ENCODE measurements around the genes ALDH4A1 and IFFO2.

GRCh38 chr1:17570346-17570834 is 30.9 kb downstream of the ARHGEF10L start:
- PRO-cap: no peak

- PRO-cap: no peak
These were observed 36.6 kb downstream of the ARHGEF10L start for GRCh38 chr1:17576008-17576610.

DNA sequence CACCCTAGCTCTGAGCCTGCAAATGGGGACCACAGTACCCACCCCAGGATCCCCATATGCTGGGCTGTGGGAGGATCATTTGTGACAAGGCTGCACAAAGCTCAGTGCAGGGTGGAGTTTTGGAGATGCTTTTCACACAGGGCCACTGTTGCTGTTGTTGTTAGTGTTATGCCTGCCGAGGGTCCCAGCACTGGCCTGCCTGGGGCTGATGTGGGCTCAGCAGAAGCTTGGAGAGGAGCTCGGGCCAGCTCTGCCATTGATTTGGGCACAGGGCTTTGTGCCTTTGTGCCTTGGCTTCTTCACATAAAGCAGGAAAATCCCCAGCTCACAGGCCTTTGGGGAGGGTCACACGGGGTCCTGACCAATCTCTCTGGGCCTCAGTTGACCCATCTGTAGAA is 65.5 kb downstream of the ARHGEF10L start:
- PRO-cap: no peak

DNA sequence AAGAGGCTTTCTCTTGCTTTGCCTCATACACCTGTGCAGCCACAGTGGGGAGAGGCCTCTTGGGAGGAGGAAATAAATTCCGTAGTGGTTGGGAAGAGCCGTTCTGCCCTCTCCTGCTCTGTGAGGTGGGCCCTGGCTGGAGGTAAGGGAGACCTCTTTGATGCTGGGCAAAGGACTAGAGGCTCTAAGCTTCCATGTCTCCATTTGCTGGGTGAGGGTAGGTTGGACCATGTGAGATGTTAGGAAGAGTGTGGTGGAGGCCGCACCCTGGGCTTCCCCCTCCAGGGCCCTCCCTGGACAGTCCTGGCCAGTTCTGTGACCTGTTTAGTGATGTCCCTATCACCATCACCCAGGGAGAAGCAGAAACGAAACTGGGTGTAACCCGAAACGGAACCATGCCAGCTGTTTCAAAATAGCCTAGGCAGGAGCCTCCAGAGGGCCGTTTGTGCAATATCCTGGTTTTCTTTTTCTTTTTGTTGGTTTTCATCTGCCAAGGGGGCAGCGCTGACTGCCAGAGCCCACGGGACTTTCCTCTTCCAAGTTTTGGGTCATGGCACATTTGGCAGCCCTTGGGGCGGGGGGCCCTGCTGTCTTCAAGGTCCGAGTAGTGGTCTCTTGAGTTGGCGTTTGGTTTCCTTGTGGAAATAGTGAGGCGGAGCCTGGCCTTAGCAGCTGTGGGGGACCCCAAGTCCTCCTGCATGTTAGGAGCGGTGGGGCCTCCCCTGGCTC is 90.5 kb downstream of the ARHGEF10L start:
- PRO-cap: no peak

GRCh38 chr1:17633724-17634168 is 94.2 kb downstream of the ARHGEF10L start:
- PRO-cap: no peak

DNA sequence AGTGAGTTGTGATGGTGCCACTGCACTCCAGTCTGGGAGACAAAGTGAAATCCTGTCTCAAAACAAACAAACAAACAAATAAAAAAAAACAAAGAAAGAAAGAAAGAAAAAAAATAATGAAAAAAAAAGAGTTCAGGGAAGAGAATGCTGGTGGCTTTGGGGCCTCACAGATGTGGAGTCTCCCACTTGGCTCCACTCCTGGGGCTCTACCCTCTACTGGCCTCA is 46.7 kb upstream of the ACTL8 start:
- PRO-cap: no peak

- PRO-cap: no peak
These were observed 136.1 kb downstream of the ACTL8 start for GRCh38 chr1:17891104-17891671.

DNA sequence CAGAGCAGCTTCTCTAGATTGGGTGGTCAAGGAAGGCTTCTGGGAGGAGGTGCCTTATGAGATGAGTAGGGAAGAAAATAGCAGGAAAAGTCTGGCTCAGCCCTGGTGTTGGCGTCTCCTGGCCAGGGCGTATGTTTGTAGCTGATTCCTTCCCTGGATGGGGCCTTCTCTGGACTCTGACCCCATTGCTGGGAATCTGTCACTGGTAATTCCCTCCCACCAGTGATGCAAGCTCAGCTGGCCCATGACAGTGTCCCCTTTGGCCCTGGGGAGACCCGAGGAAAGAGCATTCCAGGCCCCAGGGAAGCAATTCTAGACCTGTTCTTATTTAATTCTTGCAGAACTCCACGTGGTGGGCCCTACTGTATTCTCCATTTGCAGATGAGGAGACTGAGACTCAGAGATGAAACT is 20.7 kb downstream of the IGSF21 start:
- PRO-cap: no peak

- PRO-cap: unidirectional peak, minus-strand start at chr1:18639566
These were observed 8.7 kb downstream of the PAX7 start for GRCh38 chr1:18639307-18639729.

- PRO-cap: no peak
These were observed 75.6 kb downstream of the TAS1R2 start for GRCh38 chr1:18783892-18784279.

- PRO-cap: unidirectional peak, minus-strand start at chr1:18902526; unidirectional peak, plus-strand start at chr1:18902999
These were observed at the start of gene ALDH4A1 for GRCh38 chr1:18902274-18903332. Gene ALDH4A1, minus strand, starts transcription at chr1:18902555.

GRCh38 chr1:18953513-18954365 is 2.7 kb downstream of the IFFO2 start:
- PRO-cap: no peak

GRCh38 chr1:18956392-18956766 is at the start of gene IFFO2:
Gene IFFO2, minus strand, starts transcription at chr1:18956676.
- PRO-cap: bidirectional peak, plus-strand start at chr1:18956964, minus-strand start at chr1:18956676

DNA sequence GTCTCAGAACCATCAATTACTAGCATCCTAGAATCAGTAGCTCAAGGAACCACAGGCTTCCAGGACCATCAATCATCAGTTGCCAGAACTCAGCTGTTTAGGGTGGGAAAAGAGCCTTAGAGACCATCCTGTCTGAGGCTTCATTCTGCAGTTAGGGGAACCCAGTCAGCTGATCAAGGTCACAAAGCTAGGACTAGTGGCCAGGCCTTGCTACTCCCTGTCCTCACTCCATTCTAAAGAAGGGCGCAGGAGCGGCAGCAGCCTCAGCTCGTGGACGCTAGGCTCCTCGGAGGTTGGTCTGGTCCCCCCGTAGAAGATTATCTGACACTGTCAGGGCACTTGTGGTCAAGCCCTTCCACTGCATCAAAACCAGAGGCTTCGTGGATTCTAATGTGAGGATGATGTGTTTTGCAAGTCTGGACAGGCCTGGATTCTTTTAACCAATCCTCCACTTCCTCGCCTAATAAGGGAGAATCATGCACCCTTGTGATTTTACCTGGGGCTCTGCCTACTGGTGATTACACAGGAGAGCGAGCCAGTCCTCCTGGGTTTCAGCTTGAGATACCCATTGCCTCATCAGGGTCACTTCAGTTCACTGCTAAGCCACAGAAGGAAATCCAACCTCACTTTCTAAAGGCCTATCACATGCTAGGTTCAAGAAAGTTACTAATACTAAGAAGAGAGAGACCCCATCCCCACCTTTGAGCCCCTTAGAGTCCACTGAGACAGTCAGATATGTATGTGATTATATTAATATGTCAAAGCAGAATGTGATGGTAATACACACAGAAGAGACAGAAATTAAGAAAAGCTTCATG is 41.8 kb upstream of the IFFO2 start:
- PRO-cap: no peak

GRCh38 chr1:19010348-19011645 is 54.3 kb upstream of the IFFO2 start:
- PRO-cap: bidirectional peak, plus-strand start at chr1:19011449, minus-strand start at chr1:19011222

GRCh38 chr1:19055054-19055466 is 98.6 kb upstream of the IFFO2 start:
- PRO-cap: no peak

DNA sequence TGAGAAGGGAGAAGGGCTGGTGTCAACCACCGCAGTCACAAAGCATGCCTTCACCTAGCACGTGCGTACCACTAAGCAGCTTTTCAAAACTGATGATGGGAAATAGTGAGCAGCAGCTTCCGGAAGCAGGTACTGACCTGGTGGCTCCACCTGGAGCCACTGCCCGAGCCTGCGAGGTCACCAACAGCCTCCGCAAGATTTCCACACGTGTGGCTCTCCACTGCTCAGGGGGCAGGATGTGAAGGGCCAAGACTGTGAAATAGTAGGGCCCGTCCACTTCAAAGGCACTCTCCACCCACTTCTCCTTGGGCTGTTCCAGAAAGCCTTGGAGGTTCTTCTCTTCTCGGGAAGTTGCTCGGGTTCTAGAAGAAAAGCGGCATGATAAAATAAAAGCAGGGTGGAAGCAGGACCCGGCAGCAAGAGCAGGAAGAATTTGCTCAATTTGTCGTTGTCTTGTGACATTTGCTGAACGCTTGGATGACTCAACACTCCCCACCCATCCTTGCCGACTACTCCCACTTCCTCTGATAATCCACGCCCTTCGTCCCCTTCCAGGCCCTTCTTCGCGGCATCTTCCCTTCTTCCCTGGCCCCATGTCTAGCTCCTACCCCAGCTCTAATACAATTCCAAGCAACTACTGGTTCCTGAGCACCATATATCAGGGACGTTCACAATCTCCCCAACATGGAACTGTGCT is 124.9 kb upstream of the IFFO2 start:
- PRO-cap: unidirectional peak, minus-strand start at position 228 of the sequence; unidirectional peak, minus-strand start at position 435 of the sequence

- PRO-cap: no peak
These were observed 125.6 kb downstream of the UBR4 start for GRCh38 chr1:19084450-19084945.

DNA sequence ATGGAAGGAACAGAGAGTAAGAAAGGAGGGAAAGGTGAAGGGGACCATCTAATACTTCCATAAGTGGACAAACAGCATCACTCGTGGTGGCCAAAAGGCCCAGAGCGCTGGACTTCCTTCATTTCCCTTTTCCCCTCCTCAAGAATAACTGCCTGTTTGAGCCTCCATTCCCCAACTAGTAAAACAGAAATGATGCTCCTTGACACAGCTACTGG is 111.2 kb downstream of the UBR4 start:
- PRO-cap: no peak

DNA sequence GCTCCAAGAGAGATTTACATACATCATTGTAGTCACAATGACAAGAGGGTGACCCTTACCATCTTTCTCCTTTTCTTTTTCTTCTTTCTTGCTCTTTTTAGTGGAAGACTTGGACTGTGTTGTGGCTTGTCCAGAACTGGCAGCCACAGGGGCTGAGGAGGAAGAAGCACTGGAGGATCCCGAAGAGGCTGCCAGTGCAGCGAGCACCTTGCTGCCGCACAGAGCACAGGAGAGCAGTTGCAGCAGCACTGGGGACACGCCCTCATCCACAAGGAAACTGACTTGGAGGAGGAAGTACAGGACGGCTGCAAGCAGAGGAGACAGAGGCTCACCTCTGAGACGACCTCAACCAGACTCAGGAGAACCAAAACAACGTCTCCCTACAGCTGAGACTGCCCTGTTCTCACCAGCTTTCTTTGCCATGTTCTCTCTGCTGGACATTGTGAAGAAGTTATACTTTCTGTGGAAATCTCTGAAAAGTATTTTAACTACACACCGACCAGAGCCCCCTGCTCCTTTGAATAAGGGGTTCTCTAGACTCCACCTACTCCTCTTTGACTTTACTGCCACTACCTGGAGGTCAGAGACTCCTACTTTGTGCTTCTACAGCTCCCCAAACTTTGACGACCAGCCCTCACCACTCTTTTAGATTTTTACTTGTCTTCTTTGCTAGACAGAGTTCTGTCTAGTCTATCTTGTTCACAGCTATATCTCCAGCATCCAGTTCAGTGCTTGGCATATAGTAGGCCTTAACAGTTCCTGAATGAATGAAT is 88.8 kb downstream of the UBR4 start:
- PRO-cap: bidirectional peak, plus-strand start at position 310 of the sequence, minus-strand start at position 276 of the sequence

All from colonic mucosa (tissue), 1 donor.